Transverse colon (tissue), 4 donors: ENCODE measurements around a stretch of chr11.

DNA sequence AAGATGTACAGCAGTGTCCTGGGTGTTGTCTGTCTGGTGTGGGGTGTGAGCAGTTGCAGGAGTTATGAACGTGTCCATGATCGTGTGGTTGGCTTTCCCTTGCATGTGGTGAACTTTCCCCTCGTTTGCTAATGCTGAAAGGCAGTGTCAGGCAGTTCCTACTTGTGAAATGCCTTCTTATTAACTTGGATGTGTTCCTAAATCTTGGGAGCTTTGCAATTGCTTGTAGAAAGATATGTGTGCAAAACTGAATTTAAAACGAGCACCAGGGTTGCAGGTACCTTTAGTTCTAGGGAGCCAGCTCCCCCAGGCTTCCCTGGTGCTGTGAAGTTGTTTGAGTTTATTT lies 35.9 kb upstream of the HSD17B12 start:
- PRO-cap, result no peak
- RAMPAGE, long total RNA, 4 experiments, result no peak in any of the 4 experiments

DNA sequence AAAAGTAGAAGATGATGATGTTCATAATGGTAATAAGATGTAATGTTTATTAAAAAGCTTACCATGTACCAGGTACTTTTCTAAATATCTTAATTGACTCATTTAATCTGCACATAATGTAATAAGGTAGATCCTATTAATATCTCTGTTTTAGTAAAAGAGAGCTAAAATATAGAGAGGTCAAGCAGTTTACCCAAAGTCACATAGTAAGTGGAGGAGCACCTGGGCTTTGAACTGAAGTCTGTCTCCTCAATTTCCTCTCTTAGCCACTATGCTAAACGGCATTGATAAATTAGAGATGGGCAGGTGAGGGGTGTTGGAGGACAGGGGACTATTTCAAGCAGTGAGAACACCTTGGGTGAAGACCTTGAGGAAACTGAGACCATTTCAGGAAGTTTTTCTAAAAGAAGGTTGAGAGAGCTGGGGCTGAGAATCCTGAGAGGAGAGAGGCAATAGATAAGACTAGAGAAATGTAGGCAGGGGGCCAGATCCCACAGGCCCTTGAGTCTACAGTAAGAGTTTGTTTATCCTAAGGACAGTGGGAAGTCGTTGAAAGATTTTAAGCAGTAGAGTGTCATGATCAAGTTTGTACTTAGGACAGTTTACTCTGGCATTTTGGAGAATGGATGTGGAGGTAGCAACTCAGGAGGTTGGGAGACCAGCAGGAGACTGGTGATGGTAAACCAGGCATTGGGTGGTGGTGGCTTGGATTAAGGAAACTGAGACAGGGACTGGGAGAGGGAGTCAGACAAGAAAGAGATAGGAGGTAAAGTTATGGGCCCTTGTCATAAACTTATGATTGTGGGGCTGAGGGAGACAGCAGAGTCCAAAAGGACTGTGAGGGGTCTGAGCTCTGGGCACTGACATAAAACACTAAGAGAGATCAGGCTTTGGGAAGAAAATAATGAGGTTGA lies 17.1 kb downstream of the HSD17B12 start:
- PRO-cap, result no peak
- RAMPAGE, long total RNA, 4 experiments, result start-site peak on the plus strand in 1 of 4 experiments, centred at position 573 of the sequence, 6 reads per replicate

DNA sequence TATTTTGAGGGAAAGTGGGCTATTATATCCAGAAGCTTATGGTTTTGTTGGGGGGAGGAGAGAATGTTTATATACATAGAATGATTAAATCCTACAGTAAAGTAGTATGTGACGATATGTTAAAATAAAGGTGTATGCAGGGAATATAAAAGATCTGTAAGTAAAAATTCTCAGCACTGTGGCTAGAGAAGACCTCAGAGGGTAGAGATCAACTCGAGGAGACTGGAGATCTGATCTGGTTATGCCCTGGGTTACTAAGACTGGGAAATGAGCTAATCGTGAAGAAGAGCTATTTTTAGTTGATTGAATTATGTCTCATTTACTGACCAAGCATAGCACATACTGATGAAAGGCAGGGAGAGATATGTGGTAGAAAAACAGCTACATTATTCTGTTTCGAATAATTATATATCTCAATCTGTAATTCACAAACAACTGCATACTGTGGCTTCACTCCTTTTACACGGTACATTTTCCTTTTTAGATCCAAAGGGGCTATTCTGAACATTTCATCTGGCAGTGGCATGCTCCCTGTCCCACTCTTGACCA lies 42.7 kb upstream of the ALKBH3 start:
- PRO-cap, result no peak
- RAMPAGE, long total RNA, 4 experiments, result no peak in any of the 4 experiments

DNA sequence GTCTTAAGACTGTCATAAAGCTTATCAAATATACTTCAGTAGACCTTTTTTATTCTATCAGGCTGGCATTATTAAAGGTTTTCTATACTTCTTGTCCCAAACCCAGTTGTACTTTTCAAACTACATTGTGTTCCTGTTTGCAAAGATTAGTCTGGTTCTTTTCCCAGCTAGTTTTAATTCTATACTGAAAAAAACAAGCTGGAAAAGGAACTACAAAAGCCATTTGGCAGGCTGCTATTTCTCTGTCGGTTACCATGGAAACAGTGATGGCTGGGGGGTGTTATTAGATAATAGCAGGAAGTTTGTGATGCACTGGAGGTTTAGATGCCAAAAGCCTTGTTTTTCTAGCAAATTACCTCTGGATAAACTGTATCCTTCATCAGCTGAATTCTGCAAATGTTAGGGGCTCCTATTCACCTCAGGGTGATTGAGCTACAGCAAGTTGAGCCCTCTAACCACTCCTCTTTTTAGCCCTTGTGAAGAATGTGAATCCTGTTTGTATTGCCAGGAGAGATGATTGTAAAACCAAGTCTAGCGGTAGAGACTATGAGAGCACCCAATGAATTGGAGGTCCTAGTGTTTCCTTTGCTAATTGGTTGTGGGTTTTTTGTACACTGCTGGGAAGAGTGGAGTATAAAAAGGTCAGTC lies 25.2 kb downstream of the ALKBH3 start:
- PRO-cap, result no peak
- RAMPAGE, long total RNA, 4 experiments, result no peak in any of the 4 experiments

- PRO-cap, result no peak
- RAMPAGE, long total RNA, 4 experiments, result no peak in any of the 4 experiments
Observed at GRCh38 chr11:44017739-44018392, 29.9 kb upstream of the ACCSL start.

DNA sequence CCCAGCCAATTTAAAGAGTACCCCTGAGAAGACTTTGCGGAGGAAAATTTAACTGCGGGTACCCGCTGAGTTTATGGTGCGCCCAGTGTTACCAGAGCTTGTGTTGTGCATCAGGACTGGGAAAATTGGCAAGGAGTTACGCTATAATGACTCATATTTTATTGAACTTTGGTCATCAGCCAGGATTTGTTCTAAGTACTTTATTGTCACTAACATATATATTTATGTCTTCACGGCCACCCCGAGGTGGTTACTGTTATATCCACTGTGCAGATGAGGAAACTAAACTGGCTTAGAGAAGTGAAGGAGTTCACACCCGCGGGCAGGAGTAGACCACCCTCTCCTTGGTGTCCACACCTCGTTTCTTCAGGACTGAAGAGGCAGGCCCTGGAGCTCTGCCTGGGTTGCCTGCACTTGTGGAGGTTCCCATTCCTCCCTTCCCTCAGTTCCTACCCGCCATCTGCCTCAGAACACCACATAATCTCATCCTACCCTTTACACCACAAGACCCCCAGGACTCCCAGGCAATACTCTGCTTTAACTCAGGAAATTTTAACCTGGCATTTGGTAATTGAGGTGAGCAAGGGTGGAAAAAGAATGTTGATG lies 754 bp downstream of the ACCS start:
- PRO-cap, result unidirectional peak, minus-strand start at position 127 of the sequence
- RAMPAGE, long total RNA, 4 experiments, result no peak in any of the 4 experiments

- PRO-cap, result no peak
- RAMPAGE, long total RNA, 4 experiments, result no peak in any of the 4 experiments
Observed at GRCh38 chr11:44245554-44246226, 64.2 kb downstream of the ALX4 start.

- PRO-cap, result no peak
- RAMPAGE, long total RNA, 4 experiments, result no peak in any of the 4 experiments
Observed at GRCh38 chr11:44352113-44352510, 42.2 kb upstream of the ALX4 start.

GRCh38 chr11:44525727-44526306 lies 39.6 kb upstream of the CD82 start:
- PRO-cap, result no peak
- RAMPAGE, long total RNA, 4 experiments, result no peak in any of the 4 experiments

DNA sequence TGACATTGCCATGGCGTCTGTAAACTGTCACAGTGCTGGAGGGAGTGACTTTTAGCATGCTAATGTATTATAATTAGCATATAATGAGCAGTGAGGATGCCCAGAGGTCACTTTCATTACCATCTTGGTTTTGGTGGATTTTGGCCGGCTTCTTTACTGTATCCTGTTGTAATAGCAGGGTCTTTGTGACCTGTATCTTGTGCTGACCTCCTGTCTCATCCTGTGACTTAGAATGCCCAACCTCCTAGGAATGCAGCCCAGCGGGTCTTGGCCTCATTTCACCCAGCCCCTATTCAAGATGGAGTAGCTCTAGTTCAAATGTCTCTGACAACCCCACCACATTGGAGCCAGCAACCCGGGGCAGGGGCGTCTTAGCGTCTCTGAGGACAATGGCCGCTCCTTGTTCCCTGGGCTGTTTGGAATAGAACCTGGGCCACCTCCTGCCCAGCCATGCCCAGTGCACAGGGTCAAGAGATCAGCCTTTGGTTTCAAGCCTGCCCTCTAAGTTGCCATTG lies 34.8 kb upstream of the CD82 start:
- PRO-cap, result no peak
- RAMPAGE, long total RNA, 4 experiments, result no peak in any of the 4 experiments

DNA sequence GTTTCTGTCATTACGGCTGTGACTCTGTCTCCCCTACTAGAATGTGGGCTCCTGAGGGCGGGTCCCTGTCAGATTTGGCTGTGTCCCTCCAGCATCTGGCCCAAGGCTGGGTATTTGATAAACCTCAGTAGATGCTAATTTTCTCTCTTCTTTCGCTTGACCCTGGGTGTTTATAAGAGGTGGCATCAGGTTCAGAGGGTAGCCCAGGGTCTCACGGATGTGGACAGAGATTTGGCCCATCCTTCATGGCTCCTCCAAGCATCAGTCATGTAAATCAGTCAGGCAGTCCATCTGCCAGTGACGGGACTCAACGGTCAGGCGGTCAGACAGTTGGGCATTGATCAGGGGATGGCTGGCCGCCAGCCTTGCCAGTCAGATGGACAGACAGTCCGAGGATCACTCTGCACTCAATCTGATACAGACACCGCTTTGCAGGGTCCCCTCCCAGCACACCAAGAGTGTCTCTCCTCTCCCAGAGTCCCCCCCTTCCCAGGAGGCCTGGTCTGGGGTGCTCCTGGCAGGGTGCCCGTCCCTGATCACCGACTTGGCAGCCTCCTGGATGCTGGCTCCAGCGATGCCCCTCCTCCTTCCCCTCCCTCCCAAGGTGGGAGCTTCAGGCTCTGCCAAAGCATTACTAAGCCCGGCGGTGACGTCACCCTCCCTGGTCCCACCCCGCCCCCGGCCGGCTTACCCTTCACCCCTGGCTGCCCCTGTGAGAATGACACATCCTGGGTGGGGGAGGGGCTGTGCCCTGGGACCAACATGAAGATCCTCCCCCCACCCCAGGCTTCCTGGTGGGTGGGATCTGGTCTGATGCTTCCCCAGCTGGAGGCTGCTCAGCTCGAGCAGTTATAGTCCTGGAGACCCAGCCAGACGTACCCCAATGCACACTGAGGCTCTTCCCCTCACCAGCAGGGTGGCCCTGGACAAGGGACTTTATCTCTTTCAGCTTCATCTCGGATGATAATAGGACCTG lies 69.0 kb downstream of the CD82 start:
- PRO-cap, result no peak
- RAMPAGE, long total RNA, 4 experiments, result no peak in any of the 4 experiments

DNA sequence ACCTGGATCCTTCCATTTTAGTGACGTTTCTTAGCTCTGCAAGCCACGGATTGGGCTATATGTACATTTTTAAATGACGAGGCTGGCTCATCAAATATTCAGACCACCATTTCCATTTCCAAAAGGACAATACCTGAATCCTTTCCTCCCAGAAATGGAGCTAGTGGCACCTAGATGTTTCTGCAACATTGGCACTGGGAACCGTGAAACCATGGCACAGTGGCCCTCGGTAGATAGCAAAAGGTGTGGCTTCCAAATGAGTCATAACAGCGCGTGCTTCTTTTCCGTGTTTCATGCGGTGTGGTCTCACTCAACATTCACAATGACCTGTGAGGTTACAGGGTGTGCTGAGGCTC lies 67.5 kb downstream of the TP53I11 start:
- PRO-cap, result no peak
- RAMPAGE, long total RNA, 4 experiments, result no peak in any of the 4 experiments

- PRO-cap, result no peak
- RAMPAGE, long total RNA, 4 experiments, result no peak in any of the 4 experiments
Observed at GRCh38 chr11:44906706-44907106, 44.0 kb downstream of the TP53I11 start.

GRCh38 chr11:44956742-44957418 lies 6.2 kb upstream of the TP53I11 start:
- PRO-cap, result no peak
- RAMPAGE, long total RNA, 4 experiments, result no peak in any of the 4 experiments

GRCh38 chr11:44977572-44978170 lies 27.0 kb upstream of the TP53I11 start:
- PRO-cap, result no peak
- RAMPAGE, long total RNA, 4 experiments, result no peak in any of the 4 experiments

DNA sequence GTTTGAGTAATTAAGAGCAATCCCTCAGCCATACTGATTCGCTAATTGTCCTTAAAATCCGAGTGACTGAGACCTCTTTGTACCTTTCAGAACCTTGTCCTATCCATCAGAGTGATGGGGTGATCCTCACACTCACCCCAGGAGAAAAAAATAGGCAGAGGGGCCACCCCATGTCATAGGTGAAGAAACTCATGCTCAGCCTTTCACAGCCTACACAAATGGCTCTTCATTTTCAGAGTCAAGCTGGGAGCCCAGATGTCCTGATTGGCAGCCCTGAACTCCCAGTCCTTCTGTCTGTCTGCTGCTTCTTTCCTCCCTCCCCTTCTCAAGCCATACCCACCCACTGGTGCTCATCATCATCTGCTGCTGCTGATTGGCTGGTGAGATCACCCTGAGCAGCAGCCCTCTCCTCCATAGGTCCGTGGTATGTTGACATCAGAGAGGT lies 46.2 kb upstream of the PRDM11 start:
- PRO-cap, result no peak
- RAMPAGE, long total RNA, 4 experiments, result no peak in any of the 4 experiments

DNA sequence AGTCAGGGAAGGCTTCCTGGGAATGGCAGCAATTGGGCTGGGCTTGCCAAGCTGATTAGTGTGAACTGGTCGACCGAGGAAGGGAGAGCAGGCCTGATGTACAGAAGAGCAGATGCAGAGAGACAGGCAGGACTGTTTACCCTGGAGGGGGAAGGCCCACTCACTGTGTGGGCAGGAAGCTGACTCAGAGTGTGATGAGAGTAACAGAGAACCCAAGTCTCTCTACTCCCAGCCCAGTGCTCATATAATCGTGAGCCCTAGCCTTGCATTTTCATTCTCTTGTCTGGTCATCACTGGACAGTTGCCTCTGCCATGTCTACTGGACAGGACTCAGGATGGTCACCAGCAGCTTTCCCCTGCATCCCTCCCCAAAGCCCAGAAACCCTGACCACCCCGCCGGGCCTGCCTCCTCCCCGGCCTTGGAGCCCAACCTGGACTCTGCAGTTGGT lies 43.6 kb upstream of the PRDM11 start:
- PRO-cap, result no peak
- RAMPAGE, long total RNA, 4 experiments, result no peak in any of the 4 experiments

- PRO-cap, result no peak
- RAMPAGE, long total RNA, 4 experiments, result no peak in any of the 4 experiments
Observed at GRCh38 chr11:45339614-45340625, 53.8 kb upstream of the SYT13 start.

GRCh38 chr11:45390212-45390880 lies 104.2 kb upstream of the SYT13 start:
- PRO-cap, result no peak
- RAMPAGE, long total RNA, 4 experiments, result no peak in any of the 4 experiments

GRCh38 chr11:45860615-45861252 lies 13.5 kb downstream of the CRY2 start:
- PRO-cap, result no peak
- RAMPAGE, long total RNA, 4 experiments, result no peak in any of the 4 experiments